ENCODE measurements around a stretch of chr3.

- RRBS, result no CpG with 5 or more reads among the region's 5 CpGs
Measured at GRCh38 chr3:69359511-69359951, 26.4 kb downstream of the FRMD4B start.

GRCh38 chr3:69385102-69385435 lies 819 bp downstream of the FRMD4B start:
- RRBS, result no CpG with 5 or more reads among the region's 4 CpGs

DNA sequence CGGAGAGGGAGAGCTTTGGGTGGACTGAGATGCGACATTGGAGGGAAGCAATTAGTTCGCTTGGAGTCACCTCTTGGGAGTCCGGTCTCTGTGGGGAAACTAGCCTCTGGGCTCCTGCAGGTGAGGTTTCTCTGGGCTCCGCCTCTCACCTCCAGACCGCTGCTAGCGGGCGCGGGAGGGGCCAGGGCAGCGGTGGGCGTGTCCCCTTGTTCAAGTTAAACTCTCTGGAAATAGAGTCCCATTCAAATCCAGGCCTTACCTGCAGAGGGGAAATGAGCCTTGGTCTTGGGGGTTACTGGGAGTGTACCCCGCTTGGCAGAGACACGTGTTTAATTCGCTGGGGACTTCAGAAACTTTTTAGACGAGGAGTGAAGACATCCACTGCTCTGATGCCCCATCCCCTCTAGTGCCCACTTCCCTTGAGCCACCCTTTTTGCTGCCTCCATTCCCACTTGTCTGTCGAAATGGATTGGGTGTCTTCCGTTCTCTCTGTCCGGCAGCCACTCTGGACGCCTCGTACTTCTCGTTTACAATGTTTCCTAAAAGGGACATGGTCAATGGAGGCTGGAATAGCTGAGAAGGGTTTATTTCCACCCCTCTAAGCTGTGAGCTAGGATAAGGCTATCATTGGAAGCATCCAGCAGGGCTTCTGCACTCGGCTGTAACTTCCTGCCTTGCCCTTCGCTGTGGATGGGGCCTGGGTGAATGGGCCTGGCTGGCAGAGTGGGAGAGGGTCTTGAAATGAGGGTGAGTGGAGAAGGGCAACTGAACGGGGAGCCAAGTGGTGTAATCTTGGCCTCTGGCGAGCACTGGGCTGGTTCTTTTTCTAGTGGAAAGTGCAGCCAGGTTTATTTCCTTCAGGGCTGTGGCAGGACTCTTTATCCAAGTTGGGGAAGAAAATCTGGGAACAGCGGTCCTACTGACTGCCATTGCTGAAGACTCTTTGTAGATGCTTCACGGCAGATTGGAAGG lies 1.1 kb downstream of the MITF start:
- RRBS, result no CpG with 5 or more reads among the region's 27 CpGs

- RRBS, result no CpG with 5 or more reads among the region's 6 CpGs
Measured at GRCh38 chr3:69784957-69785405, 45.7 kb downstream of the MITF start.

GRCh38 chr3:69791002-69791460 lies 51.8 kb downstream of the MITF start:
- RRBS, result no CpG with 5 or more reads among the region's 6 CpGs

- RRBS, result no CpG with 5 or more reads among the region's 12 CpGs
Measured at GRCh38 chr3:70984161-70984980, 599.2 kb downstream of the FOXP1 start.

DNA sequence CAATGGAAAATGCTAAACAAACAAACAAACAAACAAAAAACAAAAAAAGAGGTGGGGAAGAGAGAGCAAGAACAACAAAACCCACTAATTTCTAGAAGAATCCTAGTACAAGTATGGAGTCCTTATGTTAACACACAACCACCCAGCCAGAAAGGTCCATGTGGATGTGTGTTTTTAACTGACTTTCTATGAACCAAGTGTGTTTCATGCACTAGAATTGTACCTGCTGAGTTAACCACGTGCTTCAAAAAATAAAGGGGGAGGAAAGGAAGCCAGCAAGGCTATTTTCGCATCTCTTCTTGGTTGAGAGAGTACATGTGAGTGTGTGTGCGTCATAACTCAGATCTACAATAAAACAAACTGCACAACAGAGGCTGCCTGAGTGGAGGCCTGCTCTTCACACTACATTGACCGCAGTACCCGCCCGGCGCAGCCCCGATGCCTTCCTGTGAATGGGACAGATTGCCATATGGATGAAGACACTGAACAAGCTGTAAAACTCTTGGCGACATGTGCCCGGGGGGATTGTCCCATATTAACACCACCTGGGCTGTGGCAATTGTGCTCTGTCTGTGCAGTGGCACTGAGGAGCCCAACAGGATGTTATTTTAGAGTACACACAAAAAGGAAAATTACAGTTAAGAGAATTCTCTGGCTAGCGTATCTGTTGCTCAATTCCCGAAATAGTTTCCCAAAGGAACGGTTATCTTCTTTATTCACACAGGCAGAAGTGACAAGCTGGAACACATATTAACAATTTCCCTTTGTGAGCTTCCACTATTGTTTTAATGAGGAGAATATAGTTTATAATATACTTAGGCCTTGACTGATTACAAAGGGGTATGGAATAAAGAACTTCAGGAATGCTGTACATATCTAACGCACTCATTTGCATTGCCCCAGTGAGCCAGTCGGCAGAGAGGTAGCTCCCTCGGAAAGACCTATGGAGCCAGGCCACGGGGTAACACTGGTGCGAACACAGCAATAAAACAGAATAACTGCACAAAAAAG lies 551.5 kb downstream of the FOXP1 start:
- RRBS, result no CpG with 5 or more reads among the region's 18 CpGs

DNA sequence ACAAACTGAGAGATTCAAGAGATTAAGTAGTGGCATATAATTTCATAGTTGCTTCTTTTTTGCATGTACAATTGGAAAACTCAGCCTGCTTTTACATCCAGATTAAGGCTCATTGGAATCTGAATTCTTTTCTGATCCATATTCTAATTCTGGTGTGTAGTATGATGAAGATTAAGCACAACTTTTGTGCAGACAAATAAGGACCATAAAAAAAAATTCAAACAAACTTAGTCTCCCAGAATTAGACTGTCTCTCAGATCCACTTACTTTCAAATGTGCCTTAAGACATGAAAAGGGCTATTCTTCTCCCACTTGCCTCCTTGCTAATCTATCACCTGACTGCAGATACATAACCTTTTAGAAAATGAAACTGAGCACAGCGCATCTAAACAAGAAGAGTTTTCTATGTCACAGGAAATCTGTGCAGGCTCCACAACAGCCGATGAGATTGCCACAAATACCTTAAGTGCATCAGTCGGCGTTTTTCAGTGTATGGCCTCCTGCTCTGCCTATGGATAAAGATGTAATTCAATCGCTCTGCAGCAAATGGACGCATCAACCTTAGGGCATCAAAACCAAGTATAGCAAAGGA lies 544.3 kb downstream of the FOXP1 start:
- RRBS, result no CpG with 5 or more reads among the region's 6 CpGs

DNA sequence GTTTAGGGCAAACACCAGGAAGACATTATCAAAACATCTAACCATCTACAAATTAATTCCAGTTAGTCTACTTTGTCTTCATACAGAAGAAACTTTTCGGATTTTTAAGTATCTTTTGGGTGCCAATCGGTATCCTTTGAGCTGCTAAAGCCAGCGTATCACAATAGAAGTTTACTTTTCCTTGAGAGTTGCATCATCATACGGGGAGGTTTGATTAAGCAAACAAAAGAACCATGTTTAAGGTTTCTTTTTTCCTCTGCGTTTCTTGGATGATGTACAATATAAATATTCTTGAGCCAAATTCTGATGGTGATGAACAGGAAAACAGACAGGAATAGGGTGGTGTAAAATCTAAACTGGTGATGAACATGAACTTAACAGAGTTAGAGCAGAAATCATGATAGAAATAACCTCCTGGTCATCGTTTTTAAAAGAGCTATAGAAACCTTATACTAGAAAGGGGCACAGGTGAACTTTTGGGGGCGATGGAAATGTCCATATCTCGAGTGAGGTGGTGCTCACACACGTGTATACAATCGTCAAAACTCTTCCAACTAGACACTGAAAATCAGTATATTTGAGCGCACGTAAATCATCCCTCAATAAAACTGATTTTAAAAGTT lies 527.8 kb downstream of the FOXP1 start:
- RRBS, result no CpG with 5 or more reads among the region's 12 CpGs

- RRBS, result no CpG with 5 or more reads among the region's 3 CpGs
Measured at GRCh38 chr3:71069866-71070254, 513.7 kb downstream of the FOXP1 start.

- RRBS, result no CpG with 5 or more reads among the region's 5 CpGs
Measured at GRCh38 chr3:71085269-71085735, 498.2 kb downstream of the FOXP1 start.

DNA sequence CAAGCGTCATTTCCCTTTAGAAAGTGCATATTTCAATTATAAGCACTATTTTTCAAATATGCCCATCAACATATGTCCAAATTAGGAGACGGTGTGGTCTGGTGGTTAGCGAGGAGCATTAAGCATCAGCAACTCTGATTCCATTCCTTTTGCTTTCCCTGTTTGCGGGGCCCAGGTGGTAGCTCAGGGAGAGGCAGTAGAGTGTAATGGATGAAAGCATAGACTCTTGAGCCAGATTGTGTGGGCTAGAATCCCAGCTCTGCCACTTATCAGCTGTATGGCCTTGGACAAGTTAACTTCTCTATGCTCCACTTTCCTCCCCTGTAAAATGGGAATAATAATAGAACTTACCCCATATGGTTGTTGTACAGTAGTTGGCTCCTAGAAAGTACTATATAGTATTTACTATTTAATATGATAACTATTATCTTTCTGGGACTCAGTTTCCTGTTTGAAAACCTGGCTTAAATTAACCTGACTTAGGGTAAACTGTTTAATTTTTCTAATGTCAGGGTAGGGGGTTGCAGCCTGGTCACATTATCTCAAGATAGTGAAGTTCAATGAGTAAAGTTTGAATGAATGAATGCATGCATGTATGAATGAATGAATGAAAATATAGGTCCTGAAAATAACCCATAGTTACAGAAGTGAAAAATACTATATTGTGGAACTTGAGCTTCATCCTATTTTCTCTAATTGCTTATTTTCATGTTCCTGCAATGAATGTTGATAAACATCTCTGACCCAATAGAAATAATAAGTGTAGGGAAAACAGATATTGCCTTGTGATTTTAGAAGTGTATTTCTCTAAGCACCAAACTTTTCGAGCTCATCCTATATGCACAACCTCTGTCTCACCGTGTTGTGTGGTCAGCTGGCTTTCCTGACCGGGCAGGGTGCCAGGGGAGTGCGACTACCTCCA lies 480.7 kb downstream of the FOXP1 start:
- RRBS, result no CpG with 5 or more reads among the region's 8 CpGs

DNA sequence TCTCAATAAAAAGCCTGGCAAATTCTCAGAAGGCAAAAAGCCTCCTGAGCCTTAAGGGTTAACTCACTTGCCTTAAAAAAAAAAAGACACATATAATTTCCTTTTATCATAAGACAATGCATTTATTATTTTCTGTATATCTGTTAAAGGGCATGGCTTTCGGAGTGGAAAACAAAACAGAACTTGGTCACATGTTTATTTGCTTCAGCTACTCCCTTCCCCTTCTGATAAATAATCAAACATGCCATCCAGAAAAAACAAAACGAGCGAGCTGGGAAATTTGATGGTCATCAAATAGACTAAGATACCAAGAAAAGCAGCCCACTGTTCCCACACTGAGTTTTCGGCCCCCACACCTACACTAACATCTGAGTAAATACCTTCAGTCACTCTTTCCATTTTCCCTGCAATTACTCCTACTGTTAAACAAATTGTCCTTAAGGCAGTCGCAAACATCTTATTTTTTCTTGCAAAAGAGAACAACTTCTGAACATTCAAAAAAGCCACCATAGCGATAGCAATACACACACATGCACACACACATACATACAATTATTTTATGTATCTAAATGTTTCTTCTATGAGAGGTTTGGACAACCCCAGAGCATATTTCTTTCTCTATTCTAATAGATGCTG lies 454.6 kb downstream of the FOXP1 start:
- RRBS, result no CpG with 5 or more reads among the region's 6 CpGs

GRCh38 chr3:71133110-71133703 lies 450.3 kb downstream of the FOXP1 start:
- RRBS, result no CpG with 5 or more reads among the region's 6 CpGs

- RRBS, result no CpG with 5 or more reads among the region's 4 CpGs
Measured at GRCh38 chr3:71219815-71220492, 363.6 kb downstream of the FOXP1 start.

DNA sequence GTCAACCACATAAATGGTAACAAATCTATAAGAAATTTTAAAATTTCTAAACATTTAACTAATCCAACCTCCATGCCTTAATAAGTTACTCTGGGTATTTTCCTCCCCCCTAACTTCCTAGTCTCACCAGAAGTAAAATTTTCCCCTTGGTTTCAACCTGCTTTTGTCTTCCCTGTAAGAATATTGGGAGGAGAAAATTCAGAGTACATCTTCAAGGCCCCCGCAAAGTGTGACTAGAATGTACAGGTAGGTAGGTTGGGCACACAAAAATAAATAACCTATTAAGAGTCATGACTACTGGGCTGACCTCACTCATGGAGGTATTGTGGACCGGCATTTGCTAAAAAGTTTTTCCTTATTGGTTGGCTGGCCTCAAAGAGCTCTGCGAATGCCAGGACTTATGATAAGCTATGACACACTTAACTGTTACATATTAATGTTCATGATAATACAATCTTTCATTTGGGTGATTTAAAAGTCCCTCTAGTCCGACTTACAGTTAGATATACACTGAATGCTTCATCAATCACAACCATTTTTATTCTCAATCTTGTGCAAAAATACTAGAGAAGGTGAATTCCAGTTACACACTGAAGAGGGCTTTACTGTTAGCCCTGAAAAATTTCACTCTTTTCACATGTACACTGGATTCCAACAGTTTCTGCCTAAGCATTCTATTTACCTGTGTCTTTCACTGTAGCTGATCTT lies 329.3 kb downstream of the FOXP1 start:
- RRBS, result no CpG with 5 or more reads among the region's 4 CpGs

GRCh38 chr3:71346548-71346770 lies 237.1 kb downstream of the FOXP1 start:
- RRBS, result no CpG with 5 or more reads among the region's 3 CpGs

DNA sequence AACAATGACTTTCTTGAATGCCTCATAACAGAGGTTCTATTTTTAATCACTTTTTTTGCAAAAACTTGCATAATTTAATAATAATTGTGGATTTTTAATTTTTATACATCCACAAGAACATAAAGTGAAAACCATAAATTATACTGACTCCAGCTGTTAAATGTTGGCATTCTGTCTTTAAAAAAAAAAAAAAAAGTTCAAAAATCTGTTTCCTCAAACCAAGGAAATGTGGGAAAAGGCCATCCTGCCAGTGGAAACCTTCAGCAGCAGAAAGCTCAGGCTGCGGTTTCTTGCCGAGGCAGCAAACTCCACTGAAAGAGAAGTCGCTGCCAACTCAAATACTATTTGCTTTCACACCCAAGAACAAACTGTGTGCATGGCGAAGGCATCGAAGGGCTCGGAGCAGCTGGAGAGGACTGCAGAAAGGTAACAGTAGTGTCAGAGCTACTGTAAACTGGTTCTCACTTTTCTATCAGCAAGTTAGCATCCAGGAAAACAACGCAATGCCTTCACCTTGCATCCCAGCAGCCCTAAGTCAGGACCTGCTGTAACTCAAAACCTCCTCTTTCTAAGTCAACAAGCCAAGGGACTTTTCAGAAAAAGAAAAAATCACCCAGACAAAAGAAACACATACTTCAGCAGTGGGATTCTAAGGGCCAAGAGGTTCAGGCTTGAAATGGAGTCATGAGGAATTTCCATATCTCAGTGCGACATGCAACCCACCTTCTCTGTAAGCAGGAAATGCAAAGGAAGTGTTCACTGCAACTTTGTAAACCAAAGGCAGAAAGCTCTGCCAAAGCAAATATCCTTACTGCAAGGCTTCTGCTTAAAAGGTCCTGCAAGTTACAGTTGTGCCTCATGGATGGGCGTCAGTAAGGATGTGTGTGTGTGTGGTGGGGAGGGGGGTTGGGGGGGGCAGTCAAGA lies 193.6 kb downstream of the FOXP1 start:
- RRBS, result no CpG with 5 or more reads among the region's 9 CpGs

DNA sequence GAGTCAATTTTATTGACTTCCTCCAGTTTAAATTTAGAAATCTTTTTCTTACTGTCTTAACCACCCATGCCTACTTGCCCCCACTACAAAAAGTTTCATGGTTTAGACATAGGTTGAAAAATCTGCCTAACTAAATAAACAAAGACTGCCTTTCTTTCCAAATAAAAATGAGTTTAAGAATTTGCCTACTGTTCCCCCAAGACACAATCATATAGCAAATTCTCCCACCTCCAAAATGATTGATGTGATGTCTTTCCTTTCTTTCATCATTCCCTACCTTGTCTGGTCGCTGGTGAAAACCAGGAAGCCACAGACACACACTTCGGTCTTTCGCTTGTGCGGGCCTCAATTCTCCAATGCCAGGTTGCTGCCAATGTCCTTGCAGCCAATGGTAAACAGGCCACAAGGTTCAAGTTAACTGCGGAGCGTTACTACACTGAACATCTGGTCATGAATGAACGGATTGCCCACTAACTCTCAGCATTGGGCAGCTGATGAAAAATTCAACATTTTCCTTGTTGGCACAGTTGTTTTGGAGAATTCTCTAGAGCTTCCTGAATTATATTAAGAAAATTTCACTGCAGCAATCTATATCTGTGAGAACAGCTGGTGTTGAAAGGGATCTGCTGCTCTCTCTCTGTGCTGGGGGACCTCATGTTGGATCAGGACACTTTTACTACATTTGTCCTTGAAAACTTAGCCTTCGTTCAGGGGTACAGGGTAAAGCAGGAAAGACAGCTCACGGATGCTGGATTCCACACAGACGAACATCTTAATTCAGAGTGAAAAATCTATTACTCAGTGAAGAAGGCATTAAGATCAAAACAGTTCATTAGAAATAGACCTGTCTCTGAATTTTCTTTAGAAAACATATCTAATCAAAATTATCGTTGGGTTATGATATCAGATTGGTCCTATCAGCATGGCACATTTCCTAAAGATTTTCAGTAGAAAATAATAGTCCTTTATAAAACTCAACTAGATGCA lies 192.0 kb downstream of the FOXP1 start:
- RRBS, result no CpG with 5 or more reads among the region's 11 CpGs

- RRBS, result 93% methylated on average over 4 of the region's 15 CpGs
Measured at GRCh38 chr3:71416703-71417451, 166.7 kb downstream of the FOXP1 start.